Adrenal gland (tissue), 7 donors: ENCODE measurements around a stretch of chr13.

DNA sequence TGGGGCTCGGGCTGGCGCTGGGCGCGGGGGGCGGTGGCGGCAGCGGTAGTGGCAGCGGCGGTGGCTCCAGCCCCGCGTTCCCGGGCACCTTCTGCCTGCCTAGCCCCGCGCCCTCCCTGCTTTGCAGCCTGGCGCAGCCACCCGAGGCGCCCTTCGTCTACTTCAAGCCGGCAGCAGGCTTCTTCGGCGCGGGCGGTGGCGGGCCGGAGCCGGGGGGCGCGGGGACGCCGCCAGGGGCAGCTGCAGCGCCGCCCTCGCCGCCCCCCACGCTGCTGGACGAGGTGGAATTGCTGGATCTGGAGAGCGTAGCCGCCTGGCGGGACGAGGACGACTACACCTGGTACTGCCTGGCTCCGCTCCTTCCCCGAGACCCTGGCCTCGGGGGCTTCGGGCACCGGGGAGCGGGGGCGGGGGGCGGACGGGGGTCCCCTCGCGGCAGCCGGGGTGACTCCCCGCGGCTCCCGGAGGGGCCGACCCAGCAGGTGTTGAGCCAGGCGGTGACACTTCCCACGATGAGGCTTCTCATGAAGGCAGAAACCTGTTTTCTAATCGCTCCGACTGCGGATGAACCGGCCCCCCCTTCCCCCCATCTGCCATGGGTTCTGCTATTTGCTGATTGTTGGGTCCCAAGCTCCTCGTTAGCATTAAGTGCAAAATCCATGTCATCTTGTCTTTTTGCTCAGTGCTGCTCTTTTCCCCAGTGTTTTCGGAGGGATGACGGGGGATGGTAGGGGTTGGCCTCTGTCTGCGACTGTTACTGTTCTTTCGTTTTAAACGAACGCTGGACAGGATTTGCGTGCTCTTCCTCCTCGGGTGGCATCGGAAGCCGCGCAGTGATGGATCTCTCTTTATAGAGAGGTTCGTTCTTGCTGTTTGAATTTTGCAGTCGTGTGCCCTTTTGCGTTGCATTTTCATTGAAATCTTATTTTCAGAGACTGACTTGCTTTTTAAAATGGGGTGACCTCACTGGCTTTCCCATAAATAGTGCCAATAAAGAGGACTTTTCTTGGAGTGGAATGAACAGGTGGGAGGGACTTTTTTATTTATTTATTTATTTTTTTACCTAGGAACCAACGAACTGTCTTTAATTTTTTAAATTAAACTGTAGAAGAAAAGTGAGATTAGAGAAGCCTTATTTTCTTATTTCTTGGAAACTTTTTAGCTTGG is 1.1 kb downstream of the SLAIN1 start:
- PRO-cap, 3 experiments: peak in 2 of 3 experiments; most common plus-strand start position 306 of the sequence (in 2); most common minus-strand start position 759 of the sequence (in 2)
- RAMPAGE, long total RNA, 4 experiments: no peak in any of the 4 experiments
- RRBS: 2% methylated on average over 28 of the region's 79 CpGs

GRCh38 chr13:77853676-77853889 is 65.0 kb downstream of the EDNRB start:
- PRO-cap, 3 experiments: no peak in any of the 3 experiments
- RAMPAGE, long total RNA, 4 experiments: no peak in any of the 4 experiments
- RRBS: no CpG with 5 or more reads among the region's 2 CpGs

GRCh38 chr13:77980274-77980768 is 61.7 kb upstream of the EDNRB start:
- PRO-cap, 3 experiments: no peak in any of the 3 experiments
- RAMPAGE, long total RNA, 4 experiments: no peak in any of the 4 experiments
- RRBS: no CpG with 5 or more reads among the region's 3 CpGs

DNA sequence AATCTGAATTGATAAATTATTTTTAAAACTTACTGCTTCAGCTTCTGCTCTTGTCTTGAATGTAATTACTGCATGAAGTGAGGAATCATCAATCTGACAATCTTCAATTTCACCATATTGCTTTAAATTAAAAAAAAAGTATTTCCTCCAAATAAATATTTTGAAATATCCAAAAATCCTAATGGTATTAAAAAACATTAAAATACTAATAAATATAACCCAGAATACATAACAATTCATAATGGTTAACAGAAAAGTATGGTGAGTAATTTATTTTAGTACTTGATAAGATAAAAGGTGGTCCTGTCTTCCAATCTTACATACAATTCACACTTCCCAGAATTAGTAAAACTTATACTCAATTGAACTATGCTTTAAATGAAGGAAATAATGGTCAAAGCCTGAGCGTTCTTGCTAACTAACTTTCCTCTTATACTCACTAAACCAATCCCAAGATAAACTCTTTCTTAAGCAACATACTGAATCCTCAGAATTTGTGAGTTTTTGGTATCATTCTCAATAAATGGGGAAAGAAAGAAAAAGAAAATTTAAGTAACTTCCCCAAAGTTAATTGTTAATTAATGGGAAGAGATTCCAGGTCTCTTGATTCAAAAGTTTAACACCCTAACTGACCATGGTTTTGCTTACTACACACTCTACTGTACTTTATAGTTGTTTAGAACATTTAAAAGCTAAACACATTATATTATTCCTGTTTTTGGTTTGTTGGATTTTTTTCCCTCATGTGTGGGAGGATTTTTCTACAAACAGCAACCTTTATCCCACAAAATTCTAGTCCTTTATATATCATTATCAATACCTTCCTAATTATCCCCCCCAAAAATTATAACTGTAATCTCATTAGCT is 71.5 kb downstream of the RBM26 start:
- PRO-cap, 3 experiments: no peak in any of the 3 experiments
- RAMPAGE, long total RNA, 4 experiments: no peak in any of the 4 experiments
- RRBS: no CpG with 5 or more reads among the region's 1 CpG

DNA sequence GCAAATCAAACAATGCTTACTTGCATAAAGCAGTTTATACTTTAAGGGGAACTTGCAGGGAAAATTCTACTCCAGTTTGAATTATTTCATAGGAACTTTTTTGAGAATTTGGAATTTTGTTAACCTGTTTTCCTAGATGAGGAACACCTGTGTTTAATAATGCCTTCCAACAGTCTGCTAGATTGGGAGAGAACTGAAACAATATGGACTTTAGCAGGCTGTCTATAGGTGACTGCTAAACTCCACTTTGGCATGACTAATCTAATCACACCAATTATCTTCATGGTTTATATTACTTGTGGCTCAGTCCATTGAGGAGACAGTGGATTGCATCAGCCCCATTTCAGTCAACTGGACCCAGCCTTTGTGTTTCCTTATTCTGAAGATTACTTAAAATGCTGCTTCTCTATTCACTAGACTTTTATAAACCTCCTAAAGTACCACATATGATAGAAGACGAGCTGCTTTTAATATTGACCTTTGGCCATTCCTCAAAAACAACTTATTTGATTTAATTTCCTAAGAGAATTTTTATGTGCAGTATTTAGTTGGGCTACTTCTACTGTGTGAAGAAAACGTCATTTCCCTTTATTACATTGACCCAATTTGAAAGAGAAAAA is 295.6 kb downstream of the NDFIP2 start:
- PRO-cap, 3 experiments: no peak in any of the 3 experiments
- RAMPAGE, long total RNA, 4 experiments: no peak in any of the 4 experiments
- RRBS: no CpG with 5 or more reads among the region's 2 CpGs

DNA sequence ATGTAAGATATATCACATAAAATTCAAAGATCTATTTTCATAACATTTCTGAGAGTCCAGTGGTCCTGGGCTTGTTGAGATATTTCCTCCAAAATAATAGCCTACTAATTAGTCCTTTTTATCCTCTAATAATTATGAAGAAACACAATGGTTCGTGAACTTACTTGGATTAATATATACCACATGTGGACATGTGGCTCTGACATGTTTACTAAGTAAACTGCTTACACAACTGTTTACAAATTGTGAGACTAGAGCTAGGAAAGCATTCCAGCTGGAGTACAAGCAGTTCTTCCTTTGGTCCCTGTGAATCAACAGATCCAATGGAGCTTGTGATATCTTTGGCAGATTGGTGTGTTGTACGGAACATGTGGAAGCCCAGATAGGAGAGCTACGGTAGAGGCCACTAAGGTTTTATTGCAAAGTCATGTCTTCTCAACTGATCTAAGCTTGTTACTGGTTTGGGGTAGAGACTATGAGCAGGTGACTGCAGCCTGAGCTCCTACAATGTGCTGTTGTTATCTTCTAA is 145.5 kb upstream of the SPRY2 start:
- PRO-cap, 3 experiments: no peak in any of the 3 experiments
- RAMPAGE, long total RNA, 4 experiments: no peak in any of the 4 experiments
- RRBS: no CpG with 5 or more reads among the region's 3 CpGs

DNA sequence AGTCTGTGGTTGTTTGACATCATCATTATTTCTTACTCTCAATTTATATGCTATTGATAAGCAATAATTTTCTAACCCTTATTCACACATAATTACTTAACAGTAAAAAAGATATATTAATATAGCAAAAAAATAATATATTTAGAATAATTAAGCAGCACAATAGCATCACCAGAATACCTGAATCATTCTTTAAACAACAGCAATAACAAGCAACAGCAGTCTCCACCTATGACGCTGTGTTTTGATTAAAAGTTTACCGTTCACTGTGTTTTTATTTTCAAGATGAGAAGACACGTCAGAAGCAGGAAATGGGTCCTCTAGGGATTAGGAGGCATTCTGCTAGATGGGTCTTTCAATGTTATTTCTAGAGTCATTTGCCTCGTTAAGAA is 628.4 kb upstream of the SPRY2 start:
- PRO-cap, 3 experiments: no peak in any of the 3 experiments
- RAMPAGE, long total RNA, 4 experiments: no peak in any of the 4 experiments
- RRBS: no CpG with 5 or more reads among the region's 4 CpGs

DNA sequence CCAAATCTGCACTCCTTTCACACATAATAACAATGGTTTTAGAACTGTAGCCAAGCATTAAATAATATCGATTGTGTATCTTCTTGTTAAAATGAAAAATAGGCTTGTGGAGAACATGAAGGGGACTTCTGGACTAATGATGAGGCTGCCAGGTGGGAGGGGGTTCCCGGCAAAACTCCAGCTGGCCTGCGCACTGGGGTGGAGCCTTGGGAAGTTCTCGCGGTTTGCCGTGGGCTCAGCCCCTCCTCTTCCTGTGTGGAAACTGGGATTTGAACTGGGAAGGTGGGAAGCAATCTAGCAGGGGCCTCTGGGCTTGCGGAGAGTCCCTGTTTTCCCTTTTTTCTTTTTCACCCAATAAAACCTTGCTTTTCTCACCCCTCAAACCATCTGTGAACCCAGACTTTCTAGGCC is 113.7 kb upstream of the SLITRK1 start:
- PRO-cap, 3 experiments: no peak in any of the 3 experiments
- RAMPAGE, long total RNA, 4 experiments: no peak in any of the 4 experiments
- RRBS: no CpG with 5 or more reads among the region's 7 CpGs

DNA sequence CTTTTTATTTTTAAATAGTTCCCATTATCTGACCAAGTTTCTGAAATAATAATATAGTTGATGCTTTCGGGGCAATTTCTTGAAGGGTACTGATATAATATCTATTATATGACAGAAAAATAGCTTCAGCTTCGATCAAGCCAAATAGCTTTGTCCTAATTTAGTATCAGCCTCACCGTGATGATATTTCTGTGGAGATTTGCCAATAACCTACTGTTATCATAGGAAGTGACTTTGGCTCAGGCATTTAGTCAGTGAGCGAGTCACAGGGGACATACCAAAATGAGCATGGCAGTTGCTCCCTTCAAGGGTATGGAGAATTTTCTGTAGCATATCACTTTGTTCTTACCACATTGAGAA is 767.5 kb upstream of the SLITRK1 start:
- PRO-cap, 3 experiments: no peak in any of the 3 experiments
- RAMPAGE, long total RNA, 4 experiments: no peak in any of the 4 experiments
- RRBS: no CpG with 5 or more reads among the region's 4 CpGs

DNA sequence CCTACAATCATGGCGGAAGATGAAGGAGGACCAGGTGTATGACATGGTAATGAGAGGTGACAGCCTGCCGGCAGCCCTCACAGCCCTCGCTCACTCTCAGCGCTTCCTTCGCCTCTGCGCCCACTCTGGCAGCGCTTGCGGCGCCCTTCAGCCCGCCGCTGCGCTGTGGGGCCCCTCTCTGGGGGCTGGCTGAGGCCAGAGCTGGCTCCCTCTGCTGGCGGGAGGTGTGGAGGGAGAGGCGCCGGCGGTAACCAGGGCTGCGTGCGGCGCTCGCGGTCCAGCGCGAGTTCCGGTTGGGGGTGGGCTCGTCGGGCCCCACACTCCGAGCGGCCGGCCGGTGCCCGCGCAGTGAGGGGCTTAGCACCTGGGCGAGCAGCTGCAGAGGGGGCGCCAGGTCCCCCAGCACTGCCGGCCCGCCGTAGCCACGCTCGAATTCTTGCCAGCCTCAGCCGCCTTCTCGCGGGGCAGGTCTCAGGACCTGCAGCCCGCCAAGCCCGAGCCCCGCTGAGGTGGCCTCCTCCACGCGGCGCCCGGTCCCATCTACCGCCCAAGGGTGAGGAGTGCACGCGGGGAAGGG is 879.1 kb upstream of the SLITRK5 start:
- PRO-cap, 3 experiments: no peak in any of the 3 experiments
- RAMPAGE, long total RNA, 4 experiments: no peak in any of the 4 experiments
- RRBS: no CpG with 5 or more reads among the region's 52 CpGs

DNA sequence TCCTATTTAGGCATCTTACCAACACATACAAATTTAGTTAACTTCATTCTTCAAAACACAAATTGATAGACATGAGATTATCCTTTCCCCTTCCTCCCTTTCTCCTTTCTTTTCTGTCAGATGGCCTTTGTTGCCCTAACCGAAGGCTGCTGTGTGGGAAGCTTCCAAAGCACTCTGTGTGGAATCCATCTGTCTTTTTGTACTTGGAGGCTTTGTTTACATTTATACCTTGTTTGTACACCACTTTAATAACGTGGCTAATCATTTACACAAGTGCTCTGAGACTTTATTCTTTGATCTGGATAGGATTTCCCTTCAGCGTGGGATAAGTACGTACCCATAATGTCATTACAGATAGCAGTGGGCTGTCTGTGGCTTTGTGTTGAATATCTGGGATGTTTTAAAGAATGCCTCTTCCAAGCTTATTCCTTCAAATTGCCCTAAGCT is 684.8 kb upstream of the SLITRK5 start:
- PRO-cap, 3 experiments: no peak in any of the 3 experiments
- RAMPAGE, long total RNA, 4 experiments: no peak in any of the 4 experiments
- RRBS: no CpG with 5 or more reads among the region's 4 CpGs

DNA sequence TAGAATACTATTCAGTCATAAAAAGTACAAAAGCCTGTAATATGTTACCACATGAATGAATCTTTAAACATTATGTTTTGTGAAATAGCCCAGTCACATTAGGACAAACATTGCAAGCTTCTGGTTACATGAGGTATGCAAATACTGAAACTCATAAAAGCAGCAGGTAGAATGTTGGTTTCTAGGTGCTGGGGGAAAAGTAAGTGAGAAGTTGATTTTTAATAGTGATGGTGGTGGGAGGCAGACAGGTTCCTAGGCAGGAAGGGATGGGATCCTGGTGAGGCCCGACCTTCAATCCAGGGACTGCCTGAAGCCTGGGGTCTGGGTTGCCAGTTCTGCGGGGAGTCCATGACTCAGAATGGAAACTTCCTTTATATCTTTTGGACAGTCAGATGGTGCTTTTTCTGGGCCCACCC is 1366.4 kb upstream of the GPC5 start:
- PRO-cap, 3 experiments: no peak in any of the 3 experiments
- RAMPAGE, long total RNA, 4 experiments: no peak in any of the 4 experiments
- RRBS: no CpG with 5 or more reads among the region's 2 CpGs

DNA sequence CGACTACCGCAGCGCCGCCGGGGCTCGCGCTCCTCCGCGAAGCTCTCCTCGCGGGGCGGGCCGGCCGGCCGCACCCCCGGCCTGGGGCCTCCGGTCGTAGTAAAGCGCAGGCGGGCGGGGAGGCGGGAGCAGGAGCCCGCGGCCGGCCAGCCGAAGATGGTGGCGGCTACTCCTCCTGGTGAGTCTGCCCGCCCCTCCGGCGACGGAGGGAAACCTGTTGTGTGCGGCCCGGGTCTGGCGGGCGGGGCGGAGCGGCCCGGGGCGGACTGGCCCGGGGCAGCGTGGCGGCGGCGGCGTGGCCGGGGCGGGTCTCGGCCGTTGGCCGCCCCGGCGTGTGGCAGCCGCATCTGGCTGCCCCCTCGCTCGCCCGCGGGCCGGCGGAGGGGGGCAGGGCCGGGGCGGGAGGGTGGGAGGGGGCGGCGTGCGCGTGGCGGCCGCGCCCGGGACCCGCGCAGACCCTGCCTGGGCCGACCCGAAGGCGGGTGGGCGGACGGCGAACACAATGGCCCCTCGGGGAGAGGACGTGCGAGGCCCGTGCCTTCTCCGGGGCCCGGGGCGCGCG is 50.6 kb upstream of the GPC5 start:
- PRO-cap, 3 experiments: peak in 3 of 3 experiments; most common plus-strand start position 102 of the sequence (in 2); most common minus-strand start position 186 of the sequence (in 1)
- RAMPAGE, long total RNA, 4 experiments: no peak in any of the 4 experiments
- RRBS: 2% methylated on average over 51 of the region's 86 CpGs

DNA sequence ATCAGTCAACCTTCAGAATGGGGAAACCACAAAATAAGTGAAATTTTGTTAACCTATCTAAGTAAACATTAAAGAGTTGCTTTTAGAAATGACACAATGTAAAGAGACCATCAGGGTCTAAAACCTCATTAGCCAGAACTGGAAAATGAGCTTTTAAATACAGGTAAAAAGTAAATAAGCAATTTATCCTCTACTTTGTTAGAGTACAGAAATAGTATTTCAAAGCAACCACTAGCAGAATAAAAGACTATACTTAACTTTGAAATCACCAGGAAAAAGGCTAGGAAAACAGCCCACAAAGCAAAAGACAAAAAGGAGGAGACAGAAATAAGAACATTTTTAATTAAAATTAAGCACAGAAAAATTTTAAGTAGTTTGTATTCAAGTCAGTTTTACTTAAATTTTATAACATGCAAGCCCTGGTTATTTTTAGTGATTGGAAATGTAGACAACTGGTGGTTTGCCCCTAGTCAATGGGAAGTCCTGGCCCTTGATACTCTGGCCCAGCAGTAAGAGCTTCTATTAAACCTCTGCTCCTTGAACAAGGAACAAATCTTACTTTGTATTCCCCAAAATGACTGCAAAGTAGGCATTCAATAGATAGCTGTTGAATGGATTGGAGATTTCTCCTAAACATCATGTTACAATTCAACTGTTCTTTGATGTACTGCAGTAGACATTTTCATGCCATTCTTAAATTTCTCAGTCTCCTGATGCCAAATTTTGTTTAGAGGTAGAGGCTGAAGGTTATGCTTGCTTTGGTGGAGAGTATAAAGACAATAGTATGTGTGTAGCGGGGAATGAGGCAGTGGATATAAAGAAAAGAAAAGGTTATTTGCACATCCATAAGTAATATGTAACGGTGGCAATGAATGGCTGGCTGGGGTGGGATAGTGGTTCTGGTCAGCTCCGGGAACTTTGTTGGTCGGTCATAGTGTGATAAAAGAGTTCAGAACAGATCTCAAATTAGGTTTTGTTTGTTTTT is 38.3 kb upstream of the GPC5 start:
- PRO-cap, 3 experiments: no peak in any of the 3 experiments
- RAMPAGE, long total RNA, 4 experiments: no peak in any of the 4 experiments
- RRBS: no CpG with 5 or more reads among the region's 4 CpGs

DNA sequence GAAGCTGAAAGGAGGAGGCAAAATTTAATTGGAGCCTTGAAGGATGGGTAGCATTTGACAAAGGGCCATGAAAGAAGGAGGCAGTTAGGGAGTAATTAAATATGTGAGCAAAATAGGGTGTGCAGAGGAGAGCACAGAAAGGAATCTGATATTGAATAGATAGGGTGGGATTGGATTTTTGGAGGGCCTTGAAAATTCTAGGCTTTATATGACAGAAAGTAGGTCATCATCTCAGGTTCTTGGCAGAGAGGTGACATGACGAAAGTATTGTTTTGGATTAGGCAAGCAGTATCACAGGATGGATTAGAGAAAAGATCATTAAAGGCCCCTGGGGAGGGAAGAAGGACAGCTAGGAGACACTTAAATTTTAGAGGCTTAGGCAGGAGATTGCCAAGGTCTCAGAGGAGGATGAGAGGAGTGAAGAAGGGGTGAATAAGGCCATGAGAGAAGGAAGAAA is 8.6 kb downstream of the GPC6 start:
- PRO-cap, 3 experiments: no peak in any of the 3 experiments
- RAMPAGE, long total RNA, 4 experiments: no peak in any of the 4 experiments
- RRBS: no CpG with 5 or more reads among the region's 1 CpG

- PRO-cap, 3 experiments: no peak in any of the 3 experiments
- RAMPAGE, long total RNA, 4 experiments: no peak in any of the 4 experiments
- RRBS: no CpG with 5 or more reads among the region's 9 CpGs
Measured at GRCh38 chr13:93248423-93249086, 21.9 kb downstream of the GPC6 start.

DNA sequence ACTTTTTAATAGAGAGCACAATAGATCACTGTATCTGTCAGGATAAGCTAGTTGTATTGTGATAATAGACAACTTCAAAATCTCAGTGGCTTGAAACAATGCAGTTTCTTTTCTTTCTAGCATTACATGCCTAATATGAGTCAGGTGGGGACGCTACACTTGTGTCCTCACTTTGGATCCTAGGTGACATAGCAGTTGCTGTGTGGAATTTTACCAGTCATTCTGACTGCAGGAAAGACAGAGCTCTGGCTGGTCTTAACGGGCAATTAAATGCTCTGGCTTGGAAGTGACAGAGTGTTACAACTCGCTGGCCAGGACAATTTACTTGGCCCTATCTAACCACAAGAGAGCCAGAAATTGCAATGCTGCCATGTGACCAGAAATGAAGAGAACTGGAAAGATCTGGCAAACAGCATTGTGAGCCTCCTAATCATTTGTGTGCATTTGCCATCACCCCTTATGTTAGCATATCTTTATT is 351.1 kb downstream of the DCT start:
- PRO-cap, 3 experiments: no peak in any of the 3 experiments
- RAMPAGE, long total RNA, 4 experiments: no peak in any of the 4 experiments
- RRBS: no CpG with 5 or more reads among the region's 3 CpGs

DNA sequence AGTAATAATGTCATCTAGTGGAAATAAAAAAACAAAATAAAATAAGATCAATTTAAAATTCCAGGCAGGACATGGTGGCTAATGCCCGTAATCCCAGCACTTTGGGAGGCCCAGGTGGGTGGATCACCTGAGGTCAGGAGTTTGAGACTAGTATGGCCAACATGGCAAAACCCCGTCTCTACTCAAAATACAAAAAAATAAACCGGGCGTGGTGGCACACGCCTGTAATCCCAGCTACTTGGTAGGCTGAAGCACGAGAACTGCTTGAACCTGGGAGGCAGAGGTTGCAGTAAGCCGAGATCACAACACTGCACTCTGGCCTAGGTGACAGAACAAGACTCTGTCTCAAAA is 10.5 kb downstream of the TGDS start:
- PRO-cap, 3 experiments: no peak in any of the 3 experiments
- RAMPAGE, long total RNA, 4 experiments: no peak in any of the 4 experiments
- RRBS: no CpG with 5 or more reads among the region's 7 CpGs

DNA sequence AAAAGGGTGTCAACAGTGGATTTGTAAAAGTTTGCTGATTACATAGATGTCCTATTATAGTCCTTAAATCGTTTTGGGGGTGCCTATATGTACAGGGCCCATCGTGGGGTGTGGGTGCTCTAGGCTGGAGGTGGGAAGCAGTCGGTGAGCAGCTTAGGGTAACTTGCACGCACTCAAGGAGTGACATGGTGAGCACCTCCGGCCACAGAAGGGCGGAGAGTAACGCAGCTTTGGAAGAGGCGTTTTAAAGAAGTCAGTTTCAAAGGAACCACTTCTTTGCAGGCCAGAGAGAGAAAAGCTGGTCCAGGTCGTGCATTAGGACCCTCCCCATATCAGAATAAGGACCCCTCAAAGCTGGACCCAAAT is 363 bp downstream of the TGDS start:
- PRO-cap, 3 experiments: no peak in any of the 3 experiments
- RAMPAGE, long total RNA, 4 experiments: no peak in any of the 4 experiments
- RRBS: no CpG with 5 or more reads among the region's 9 CpGs

DNA sequence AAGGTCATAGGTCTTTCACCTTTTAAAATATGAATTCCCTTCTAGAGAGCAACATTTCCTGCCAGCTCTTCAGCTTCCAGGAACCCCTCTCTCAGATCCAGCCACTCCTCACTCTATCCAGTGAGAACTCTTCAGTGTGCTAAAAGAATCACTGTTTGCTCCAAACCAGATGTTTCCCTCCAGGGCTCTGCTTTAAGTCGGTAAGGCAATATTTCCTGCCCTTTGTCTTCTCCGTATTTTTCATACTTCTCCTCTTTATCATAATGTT is 39.6 kb downstream of the GPR180 start:
- PRO-cap, 3 experiments: no peak in any of the 3 experiments
- RAMPAGE, long total RNA, 4 experiments: no peak in any of the 4 experiments
- RRBS: no CpG with 5 or more reads among the region's 2 CpGs